Camera-type eye (tissue), 1 donor: ENCODE measurements around the genes LRRC43 and B3GNT4.

DNA sequence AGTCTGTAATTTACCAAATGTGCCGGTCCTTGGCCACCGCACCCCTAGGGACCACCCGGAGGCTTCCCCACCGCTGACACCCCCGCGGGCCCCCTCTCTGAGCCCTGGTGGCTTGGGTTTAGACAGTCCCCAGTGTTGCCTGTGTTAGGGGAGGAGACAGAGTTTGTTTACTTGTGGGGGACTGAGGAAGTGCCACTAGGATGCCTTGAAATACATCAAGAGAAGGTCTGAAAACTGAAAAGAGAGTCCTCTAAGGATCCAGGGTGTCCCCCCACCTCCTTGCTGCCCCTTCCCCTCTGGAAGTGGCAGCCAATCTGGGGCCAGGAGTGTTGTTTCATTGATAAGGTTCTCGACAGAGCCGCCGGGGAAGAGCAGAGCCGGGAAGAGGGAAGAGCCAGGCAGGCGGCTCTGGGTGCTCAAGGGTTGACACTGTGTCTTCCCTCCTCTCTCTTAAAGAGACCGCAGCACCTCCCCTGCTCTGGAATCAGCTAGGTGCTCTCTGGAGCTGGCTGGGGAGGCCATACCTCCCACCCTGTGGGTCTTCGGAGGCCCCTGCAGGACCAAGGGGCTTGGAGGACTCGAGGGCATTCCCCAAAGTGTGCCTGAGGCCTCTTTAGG, 2.6 kb downstream of the SETD1B start:
- RAMPAGE, long total RNA, result no peak

- RAMPAGE, long total RNA, result no peak
Observed at GRCh38 chr12:121816879-121818090, 13.5 kb downstream of the SETD1B start.

DNA sequence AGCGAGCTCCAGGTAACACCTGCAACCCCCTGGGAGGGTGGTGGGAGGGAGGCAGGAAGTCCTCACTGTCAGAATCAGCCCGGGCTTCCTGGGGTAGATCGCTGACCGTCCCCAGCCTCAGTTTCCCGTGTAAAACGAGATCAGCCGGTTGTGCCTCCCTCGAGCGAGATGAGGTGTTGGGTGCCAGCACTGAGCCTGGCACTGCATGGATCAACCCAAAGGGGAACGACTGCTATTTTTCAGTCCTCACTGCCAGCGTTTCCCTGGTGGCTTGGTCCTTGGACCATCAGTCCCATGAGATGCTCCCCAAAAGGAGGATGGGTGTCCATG, 16.0 kb downstream of the SETD1B start:
- RAMPAGE, long total RNA, result no peak

- RAMPAGE, long total RNA, result no peak
Observed at GRCh38 chr12:121825024-121825683, 21.3 kb downstream of the SETD1B start.

GRCh38 chr12:121855911-121856904, 2.5 kb downstream of the HPD start:
- RAMPAGE, long total RNA, result no peak

- RAMPAGE, long total RNA, result no peak
Observed at GRCh38 chr12:122087599-122088669, 9.4 kb downstream of the MLXIP start.

DNA sequence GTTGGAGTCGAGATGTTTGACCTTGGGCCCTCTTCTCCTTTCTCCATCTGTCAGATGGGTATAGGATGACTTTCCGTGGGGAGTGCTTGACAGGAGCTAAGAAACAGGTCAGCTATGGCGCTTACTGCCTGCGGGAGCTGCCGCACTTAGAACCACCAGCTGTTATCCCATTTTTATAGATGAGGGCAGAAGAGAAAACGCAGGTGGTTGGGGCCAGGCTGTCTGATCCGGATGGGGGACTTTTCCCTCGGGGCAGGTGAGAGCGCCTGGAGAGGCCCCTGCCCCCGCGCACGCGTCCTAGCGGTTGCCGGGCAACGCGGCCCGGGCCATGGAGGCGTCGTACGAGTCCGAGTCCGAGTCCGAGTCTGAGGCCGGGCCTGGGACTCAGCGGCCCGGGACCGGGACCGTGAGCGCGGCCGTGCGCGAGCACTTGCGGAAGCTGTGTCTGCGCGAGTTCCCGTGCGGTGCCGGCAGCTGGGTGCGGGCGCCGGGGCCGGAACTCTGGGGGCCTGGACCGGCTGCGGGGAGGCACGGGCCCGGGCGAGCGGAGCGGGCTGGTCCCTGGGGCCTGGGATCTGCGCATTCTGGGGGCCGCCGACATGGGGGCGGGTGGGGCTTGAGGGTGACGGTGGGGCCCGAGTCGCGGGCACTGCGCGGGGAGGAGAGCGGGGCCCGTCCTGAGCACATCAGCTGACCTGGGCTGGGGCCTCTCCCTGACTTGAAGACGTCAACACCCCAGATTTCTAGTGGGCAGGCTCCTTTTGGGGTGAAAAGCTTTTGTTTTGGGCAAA, at the start of gene LRRC43:
LRRC43 (plus strand) TSS at position 307 of the 791 bp plus-strand sequence.
- RAMPAGE, long total RNA, result no peak

DNA sequence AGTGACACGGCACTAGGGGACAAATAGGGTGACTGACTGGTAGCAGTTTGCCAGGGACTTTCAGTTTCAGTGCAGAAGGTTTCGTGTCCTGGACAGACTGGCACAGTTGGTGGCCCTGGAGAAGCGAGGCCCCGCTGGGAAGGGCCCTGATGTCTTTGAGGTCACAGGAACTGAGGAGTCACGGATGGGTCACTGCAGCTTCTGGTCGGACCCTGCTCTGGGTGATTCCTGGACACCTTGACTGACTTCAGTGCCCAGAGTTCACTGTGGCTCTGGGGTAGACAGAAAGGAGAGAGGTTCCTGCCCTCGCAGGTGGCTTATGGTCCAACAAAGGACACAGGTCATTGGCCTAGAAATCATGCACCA, 2.7 kb downstream of the LRRC43 start:
- RAMPAGE, long total RNA, result no peak

DNA sequence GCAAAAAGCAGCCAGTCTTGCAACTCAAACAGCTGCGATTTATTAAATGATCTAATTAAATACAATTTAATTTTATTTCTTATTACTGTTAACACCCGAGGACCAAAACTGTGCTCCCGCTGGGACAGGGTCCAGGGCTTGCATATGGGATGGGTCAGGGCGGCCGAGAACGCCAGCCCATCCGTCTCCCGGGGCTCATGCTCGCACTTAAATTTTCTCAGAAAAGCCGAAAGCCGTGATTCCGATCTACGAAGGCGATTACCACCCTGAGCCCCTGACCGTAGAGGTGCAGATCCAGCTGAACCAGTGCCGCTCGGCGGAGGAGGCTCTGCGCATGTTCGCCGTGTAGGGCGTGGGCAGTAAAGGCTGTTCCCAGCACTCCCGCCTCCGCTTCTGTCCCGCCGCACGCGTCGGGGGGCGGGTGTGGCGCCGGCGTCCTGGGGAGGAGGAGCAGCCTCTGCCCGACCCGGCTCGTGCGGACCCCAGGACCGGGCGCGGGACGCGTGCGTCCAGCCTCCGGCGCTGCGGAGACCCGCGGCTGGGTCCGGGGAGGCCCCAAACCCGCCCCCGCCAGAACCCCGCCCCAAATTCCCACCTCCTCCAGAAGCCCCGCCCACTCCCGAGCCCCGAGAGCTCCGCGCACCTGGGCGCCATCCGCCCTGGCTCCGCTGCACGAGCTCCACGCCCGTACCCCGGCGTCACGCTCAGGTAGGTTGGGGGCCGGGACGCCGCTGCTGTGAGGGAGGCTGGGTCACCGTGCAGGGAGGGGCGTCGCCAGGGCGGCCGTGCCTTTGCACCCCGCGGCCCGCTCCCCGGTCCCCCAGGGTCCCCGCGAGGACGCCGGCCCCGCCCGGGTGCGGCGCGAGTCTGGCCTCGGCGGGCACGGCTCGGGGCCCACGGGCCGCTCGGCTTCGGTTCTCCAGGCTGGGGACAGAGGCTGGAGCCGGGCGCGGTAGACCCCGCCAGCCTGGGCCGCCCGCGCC, at the start of gene B3GNT4:
B3GNT4 (plus strand) TSS at position 616 of the 983 bp plus-strand sequence.
- RAMPAGE, long total RNA, result no peak

GRCh38 chr12:122224377-122224762, 1.5 kb downstream of the DIABLO start:
- RAMPAGE, long total RNA, result no peak

GRCh38 chr12:122278251-122279265, 12.3 kb upstream of the VPS33A start:
- RAMPAGE, long total RNA, result no peak

DNA sequence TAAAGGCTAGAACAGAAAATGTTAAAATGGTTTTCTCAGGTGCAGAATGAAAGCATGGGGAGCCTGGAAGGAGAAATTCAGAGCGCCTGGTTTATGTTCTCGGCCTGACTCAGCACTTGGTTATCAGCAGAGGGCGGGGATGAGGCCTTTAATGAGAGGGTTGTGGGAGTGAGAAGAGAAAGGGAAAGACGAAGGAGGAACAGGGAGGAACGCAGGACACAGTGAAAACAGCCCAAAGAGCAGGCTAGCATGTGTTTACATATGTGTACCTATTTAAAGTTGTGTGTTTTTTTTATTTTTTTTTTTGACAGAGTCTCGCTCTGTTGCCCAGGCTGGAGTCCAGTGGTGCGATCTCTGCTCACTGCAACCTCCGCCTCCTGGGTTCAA, 13.5 kb upstream of the VPS33A start:
- RAMPAGE, long total RNA, result no peak

GRCh38 chr12:122374567-122375298, 47.7 kb downstream of the CLIP1 start:
- RAMPAGE, long total RNA, result no peak

- RAMPAGE, long total RNA, result no peak
Observed at GRCh38 chr12:122394501-122395088, 27.9 kb downstream of the CLIP1 start.

DNA sequence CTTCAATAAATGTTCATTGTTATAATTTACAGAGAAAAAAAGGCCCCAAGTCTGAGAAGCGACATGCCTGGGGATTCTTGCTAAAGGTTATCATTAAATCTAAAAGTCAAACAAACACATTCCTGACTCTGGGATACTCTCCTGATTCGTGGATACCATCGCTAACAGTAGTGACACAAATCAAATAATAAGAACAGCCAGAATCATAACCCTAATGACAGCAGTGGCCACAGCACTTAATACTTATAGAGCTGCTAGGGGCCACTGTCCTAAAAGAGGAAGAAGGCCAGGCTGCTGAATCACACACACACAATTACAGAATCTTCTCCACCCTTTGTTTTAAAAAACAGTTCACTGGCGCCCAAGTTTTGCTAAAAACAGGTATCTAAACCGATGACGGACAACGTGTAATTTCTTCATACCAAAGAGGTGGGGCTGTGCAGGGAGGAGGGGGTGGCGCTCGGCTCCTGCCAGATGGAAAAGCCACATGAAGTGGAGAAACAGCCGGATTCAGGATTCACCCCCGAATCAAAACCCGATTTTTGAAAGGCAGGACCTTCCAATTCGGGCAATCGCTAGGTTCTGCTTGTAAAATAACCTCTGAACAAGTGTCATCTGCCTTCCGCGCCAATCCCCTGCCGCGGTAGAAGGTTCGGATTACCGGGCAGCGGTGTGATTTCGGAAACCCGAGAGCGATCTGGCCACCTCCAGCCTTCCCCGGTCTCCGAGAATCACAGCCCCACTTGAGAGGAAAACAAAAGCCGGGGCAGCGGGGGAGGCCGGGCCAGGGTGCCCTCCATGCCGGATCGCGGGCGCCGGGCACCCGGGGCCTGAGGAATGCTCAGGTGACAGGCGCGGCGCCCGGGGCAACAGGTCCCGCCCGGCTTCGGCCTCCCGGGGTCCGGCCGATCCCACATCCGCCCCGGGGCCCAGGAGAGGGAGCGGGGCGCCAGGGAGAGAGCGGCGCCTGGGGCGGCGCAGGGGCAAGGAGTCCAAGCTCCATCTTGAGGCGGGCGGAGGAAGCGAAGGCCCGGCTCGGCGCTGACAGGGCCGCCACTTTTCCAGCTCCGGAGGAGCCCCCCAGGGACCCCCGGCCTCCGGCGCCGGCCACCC, 878 bp downstream of the CLIP1 start:
- RAMPAGE, long total RNA, result no peak

- RAMPAGE, long total RNA, result no peak
Observed at GRCh38 chr12:122468040-122468477, 32.7 kb downstream of the ZCCHC8 start.

GRCh38 chr12:122592350-122593044, 65.4 kb downstream of the KNTC1 start:
- RAMPAGE, long total RNA, result no peak

DNA sequence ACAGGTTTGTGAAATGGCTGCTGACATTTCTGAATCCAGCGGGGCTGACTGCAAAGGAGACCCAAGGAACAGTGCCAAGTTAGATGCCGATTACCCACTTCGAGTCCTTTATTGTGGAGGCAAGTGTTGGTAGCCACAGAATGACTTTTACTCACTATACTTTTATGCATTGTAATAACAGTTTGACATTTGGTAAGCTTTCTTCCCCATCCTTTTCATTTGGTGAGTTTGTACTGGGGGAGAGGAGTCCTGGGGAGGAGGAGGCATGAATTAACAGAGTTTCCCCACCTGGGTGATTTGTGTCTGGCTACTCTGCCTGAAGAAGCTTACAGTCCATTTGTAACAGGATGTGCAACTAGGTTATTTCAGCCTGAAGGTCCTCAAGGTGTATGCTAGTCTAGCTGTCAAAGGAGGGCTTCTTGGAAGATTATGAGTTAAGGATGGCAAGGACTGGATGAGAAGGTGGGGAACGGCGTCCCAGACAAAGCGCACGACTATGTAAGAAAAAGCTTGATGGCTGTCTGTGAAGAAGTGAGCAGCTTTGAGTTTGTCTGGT, 1.1 kb downstream of the DENR start:
- RAMPAGE, long total RNA, result no peak

GRCh38 chr12:122826115-122826664, 9.1 kb upstream of the HIP1R start:
- RAMPAGE, long total RNA, result no peak

- RAMPAGE, long total RNA, result no peak
Observed at GRCh38 chr12:122888206-122889103, 7.5 kb downstream of the VPS37B start.